Measurements from ENCODE around the gene EIF2D.

DNA sequence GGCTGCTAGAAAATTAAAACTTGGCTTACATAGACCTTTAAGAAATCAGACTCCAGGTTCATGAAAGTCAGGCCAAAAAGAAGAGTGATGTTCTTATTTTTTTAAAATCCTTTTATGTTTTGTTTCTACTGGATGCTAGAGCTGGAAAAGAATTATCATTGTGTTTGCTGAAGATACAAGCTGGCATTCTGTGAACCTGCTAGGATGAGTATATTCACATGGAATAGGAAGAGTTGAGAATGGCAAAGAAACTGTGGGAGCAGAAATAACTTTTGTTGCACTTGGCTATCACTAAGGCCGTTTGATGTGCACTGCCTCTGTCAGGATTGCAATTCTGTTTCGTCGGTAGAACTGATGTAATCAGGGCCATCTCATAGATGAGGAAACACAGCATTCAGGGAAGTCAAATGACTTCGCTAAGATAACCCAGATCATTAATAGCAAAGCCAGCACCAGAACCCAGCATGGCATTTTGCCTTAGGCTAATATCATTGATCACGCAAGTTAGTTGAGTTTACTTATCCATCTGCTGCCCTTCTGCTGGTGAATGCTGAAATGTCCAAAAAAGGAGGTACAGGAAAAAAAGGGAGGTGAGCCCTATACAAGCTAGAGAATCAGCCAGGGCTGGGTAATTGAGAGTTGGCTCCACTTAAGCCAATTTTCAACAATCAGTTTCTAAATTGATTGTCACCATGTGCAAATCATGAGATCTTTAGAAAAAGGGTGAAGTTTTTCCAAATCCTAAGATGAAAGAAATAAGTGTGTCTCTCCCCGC is 7.5 kb downstream of the RASSF5 start:
- RRBS = no CpG with 5 or more reads among the region's 6 CpGs

- RRBS = no CpG with 5 or more reads among the region's 6 CpGs
Observed at GRCh38 chr1:206559138-206560074, 52.1 kb downstream of the RASSF5 start.

DNA sequence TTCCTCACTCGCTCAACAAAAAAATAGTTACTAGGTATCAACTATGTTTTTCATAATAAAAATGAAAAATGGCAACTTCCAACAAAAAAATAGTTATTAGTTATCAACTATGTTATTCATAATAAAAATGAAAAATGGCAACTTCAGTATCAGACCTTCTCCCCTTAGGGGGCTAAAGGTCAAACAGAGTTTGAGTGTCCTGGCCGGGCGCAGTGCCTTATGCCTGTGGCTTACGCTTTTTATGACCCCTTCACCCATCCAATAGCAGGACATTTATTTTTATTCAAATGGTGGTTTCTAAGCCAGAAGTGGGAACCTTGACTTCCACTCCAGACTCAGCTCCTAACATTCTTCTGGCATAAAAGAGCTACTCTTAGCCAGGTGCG is 3.9 kb downstream of the EIF2D start:
- RRBS = no CpG with 5 or more reads among the region's 5 CpGs

DNA sequence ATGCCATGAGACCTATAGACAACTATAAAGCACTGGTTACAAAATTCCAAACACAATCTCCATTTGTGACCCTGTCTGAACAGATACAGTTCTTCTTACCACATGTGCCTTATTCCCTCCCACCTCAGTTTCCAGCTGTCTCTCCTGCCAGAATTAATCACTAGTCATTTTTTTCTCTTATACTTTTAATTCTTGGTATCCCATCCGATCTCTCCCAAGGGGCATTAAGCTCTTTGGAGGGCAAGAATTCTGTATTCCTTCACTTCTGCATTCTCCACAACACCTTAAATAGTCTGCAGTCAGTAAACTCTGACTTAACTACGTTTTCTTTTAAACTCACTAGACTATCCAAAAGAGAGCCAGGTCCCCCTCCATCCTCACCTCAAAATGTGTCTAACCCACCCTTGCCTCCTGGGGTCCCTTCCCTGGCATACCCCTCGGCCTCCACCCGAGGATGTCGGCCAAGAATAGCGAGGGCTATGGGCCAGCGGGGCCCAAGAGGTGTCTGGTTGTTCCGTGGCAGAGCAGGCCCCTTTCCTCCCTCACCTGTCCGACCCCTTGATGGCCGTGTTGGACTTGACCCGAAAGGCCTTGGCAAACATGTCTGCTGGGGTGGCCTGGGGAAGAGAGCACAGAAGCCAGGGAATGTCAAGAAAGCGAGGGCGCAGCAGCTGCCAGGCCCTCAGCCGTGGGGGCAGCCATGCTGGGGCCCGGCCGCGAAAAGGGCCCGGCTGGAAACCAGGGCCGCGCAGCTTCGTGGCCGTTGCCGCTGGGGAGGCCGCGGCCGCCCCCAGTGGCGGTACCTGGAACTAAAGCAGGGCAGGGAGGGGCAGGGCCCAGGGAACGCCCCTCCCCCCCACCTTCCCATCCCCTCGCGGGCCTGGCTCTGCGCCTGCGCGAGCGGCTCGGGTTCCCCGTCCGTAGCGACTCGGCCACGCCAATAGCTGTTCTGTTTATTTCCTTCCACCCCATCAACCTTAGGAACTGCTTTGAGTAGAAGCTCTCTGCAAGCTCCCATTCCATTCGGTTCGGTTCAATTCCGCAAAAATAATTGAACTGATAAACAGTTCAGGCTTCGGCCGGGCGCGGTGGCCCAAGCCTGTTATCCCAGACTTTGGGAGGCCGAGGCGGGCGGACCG is at the start of gene EIF2D:
Gene EIF2D (minus strand): TSS at position 725 of the 1,139 bp plus-strand sequence.
- RRBS = no CpG with 5 or more reads among the region's 51 CpGs

DNA sequence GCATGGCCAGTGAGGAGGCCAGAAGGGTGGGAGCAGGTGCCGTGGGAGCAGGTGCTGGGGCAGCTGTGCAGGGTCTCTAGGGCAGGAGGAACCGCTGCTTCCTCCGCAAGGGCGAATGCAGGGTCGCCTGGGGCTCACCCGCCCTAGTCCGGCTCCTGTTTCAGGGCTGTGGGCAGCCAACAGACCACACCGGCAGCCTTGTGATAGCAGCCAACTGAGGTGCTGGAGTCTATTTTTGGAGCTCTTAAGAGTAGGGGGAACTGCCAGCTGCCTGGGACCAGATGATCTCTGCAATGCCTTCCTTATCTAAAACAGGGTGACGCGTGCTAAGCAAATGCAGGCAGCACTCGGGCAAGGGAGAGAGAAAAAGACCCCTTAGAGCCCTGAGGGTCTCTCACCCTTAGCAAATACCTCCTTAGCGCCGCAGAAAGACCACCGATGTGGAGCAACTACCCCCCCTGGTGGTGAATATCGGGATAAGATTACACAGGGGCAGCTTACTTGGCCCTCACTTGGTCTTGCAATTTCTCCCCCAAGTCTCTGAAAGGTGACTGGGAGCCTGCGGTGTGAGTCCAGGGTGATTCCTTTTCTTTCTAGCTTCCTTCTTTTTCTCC is 20.7 kb upstream of the MAPKAPK2 start:
- RRBS = no CpG with 5 or more reads among the region's 16 CpGs

GRCh38 chr1:206666951-206667332 is 17.8 kb upstream of the MAPKAPK2 start:
- RRBS = no CpG with 5 or more reads among the region's 5 CpGs

GRCh38 chr1:206691490-206692209 is 6.9 kb downstream of the MAPKAPK2 start:
- RRBS = 97% methylated on average over 3 of the region's 9 CpGs

- RRBS = no CpG with 5 or more reads among the region's 7 CpGs
Observed at GRCh38 chr1:206699384-206699947, 14.8 kb downstream of the MAPKAPK2 start.

DNA sequence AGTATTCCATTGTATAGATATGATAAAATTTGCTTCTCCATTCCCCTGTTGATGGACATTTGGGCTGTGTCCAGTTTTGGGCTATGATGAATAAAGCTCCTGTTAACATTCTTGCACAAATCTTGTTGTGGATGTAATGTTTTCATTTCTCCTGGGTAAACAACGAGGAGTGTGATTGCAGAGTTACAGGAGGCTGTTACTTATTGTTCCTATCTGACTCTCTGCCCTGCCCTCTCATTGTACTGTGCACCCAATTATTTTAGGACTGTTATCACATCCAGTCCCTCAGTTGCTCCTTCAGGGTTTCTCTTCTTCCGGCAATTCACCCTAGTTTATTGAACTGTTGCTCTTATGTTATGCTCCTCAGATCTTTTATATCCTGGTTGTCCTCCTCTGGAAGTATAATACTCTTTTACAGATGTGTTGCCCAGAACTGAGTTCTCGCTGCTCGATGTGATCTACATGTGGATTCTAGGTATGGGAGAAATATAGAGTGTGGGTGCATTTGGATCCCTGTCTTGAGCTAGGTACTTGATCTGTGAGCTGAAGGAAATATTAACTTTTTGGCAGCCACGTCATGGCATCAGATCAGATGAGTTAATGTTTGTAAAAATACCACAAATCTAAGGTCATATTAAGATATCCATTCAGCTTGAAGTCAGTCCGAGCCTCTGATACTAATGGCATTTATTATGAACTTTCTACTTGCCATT is 24.4 kb downstream of the MAPKAPK2 start:
- RRBS = no CpG with 5 or more reads among the region's 6 CpGs

DNA sequence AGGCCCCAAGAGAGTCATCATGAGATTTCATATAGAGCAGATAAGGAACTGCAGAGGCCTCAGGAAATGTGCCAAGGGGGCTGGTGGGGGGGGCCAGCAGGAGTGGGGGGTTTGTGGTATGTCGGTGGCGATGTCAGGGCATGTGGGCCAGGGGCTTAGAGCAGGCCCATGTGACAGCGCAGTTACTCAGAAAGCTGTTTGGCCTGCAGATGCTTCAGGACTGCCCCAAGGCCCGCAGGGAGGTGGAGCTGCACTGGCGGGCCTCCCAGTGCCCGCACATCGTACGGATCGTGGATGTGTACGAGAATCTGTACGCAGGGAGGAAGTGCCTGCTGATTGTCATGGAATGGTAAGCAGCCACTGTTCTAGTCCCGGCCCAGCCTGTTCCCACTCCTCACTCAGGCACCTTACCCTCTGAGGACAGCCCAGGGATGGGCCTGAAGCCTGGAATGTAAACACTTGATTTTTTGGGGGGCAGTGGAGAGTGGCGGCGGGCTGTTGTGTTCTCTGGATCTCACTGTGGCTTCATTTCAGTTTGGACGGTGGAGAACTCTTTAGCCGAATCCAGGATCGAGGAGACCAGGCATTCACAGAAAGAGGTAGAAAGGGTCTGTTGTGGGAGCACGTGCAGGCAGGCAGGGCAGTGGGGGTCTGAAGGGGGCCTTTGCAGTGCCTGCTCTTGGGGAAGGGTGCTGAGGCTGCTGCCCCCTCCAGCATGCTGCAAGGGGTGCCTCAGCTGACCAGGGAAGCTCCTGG is 41.9 kb upstream of the IL19 start:
- RRBS = no CpG with 5 or more reads among the region's 18 CpGs

- RRBS = no CpG with 5 or more reads among the region's 9 CpGs
Observed at GRCh38 chr1:206734713-206735712, 35.6 kb upstream of the IL19 start.

GRCh38 chr1:206816758-206817382 is 44.6 kb upstream of the IL10 start:
- RRBS = no CpG with 5 or more reads among the region's 3 CpGs

- RRBS = no CpG with 5 or more reads among the region's 12 CpGs
Observed at GRCh38 chr1:206924528-206925292, 3.0 kb upstream of the FCMR start.

DNA sequence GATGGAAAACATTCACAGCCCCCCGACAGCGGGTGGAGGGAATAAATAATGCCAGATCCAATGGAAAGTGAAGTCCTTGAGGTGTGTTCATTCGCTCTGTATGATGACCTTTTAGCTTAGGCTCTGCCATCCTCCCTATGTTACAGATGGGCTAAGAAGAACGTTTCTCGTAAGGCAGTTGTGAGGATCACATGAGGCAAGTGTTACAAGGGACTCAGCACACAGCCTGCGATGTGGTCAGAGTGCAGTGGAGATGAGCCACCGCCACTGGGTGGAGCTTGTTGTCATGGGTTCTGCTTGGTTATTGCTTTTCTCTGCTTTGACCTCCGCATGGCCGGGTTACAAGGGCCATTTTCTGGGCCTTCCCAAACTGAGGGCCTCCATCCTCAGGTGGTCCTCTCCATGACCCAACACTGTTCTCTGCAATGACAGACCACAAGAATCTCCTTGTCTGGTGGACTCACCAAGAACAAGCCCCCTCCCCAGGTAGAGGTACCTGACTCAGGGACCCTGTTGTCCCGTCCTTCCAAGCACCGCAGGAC is 3.6 kb upstream of the FCMR start:
- RRBS = no CpG with 5 or more reads among the region's 11 CpGs

- RRBS = no CpG with 5 or more reads among the region's 7 CpGs
Observed at GRCh38 chr1:206931312-206931948, 9.7 kb upstream of the FCMR start.

- RRBS = no CpG with 5 or more reads among the region's 12 CpGs
Observed at GRCh38 chr1:206932799-206933373, 11.1 kb upstream of the FCMR start.

GRCh38 chr1:206936871-206937956 is 9.1 kb downstream of the PIGR start:
- RRBS = no CpG with 5 or more reads among the region's 21 CpGs

DNA sequence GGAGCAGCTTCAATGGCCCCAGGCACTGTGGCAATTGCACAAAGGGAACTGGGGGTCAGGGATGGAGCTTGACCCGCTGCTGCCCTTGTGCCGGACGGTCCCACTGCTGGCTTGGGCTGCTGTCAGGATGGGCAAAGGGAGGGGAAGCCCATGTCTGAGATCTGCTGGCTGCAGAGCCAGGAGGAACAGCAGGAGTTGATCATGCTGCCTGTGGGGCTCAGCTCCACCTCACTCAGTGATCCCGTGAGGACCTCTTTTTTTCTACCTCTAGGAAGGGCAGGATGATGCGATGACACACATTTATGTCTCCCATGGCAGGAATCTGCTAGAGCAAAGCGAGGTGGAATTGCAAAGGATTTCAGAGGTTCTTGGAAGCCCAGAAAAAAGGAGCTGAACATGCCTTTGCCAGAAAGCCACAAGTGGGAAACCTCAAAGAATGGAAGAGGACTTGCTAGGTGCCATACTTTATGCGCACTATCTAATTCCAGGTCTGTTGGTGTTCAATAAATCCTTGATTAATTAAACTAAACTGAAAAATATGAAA is 891 bp downstream of the PIGR start:
- RRBS = no CpG with 5 or more reads among the region's 7 CpGs

DNA sequence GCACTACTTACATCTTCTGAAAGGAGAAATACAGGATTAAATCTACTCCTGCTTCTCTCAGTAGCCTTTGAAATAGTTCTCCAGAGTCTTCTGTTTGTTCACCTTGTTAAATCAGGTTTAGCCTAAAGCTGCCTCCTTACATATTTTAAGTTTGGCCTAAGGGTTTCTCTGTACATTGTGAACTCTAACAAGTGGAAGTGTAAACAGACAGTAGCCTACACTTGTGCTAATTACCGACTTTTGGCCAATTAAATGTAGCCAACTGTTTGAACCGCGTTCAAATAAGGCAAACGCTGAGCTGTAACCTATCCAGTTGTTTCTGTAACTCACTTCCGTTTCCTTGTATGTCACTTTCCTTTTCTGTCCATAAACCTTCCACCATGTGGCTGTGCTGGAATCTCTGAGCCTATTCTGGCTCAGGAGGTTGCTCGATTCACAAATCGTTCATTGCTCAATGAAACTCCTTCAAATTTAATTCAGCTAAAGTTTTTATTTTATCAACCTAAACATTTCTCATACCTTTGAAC is 8.0 kb upstream of the FCAMR start:
- RRBS = no CpG with 5 or more reads among the region's 7 CpGs

GRCh38 chr1:206979296-206979681 is 9.0 kb upstream of the FCAMR start:
- RRBS = no CpG with 5 or more reads among the region's 2 CpGs

Measured in HTR-8/SVneo (cell line).